CMK (cell line): Measurements from ENCODE around the genes OMP and ALG8.

DNA sequence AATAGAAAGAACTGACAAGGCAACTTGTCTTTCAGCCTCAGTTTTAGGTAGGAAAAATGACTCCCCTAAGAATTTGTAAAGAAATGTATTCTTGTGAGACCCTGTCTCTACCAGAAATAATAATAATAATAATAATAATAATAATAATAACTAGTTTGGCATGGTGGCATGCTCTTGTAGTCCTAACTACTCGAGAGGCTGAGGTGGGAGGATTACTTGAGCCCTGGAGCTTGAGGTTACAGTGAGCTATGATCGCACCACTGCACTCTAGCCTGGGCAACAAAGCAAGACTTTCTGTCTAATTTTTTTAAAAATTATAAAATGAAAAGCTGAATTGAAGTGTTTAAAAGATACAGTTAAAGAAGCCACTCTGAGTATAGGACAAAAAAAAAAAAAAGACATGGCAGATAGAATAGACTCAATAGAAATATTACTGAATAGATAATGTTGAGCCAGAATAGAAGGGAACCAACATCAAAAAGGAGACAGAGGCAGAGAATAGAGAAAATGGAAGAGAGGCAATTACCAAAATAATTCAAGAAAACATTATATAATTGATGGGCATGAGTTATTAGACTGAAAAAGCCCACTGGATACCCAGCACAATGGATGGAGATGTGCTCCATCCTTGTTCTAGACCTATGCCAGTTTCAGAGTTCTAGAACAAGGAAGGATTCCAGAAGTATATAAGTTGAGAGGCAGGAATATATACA is 24.0 kb upstream of the B3GNT6 start:
- RRBS: no CpG with 5 or more reads among the region's 2 CpGs

- RRBS: 27% methylated on average over 5 of the region's 13 CpGs
These were observed 16.2 kb downstream of the CAPN5 start for GRCh38 chr11:77082848-77083480.

DNA sequence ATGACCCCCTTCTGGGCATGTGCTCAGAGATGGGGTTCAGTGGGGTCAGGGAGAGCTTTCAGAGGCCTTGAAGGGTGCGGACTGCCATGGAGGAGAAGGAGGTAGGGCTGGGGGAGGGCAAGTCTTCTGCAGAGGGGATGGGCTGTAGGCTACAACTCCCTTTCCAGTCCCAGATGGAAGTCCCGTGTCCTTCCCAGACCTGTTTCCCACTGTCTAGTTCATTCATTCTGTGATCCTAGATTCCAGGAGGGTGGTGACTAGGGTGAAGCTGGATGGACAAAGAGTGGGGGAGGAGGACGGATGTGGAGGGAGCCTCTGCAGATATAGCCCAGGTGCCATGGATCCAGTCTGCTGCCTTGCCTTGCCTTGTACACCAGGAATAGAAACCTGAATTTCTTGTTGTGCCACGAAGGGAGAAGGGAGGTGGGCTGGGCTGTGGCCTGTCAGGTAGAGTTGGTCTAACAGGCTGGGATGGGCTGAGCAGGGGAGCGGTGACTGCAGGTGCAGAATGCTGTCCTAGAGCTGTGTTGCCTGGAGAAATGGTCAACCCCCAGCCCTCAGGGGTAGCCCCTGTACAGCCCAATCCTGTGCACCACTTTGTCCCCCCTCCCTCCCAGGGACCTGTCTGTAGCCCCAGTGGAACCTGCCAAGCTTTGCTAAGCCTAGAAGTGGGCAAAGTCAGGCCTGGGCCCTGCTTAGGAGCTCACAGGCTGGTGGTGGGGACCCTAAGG is 14.1 kb upstream of the OMP start:
- RRBS: no CpG with 5 or more reads among the region's 5 CpGs

DNA sequence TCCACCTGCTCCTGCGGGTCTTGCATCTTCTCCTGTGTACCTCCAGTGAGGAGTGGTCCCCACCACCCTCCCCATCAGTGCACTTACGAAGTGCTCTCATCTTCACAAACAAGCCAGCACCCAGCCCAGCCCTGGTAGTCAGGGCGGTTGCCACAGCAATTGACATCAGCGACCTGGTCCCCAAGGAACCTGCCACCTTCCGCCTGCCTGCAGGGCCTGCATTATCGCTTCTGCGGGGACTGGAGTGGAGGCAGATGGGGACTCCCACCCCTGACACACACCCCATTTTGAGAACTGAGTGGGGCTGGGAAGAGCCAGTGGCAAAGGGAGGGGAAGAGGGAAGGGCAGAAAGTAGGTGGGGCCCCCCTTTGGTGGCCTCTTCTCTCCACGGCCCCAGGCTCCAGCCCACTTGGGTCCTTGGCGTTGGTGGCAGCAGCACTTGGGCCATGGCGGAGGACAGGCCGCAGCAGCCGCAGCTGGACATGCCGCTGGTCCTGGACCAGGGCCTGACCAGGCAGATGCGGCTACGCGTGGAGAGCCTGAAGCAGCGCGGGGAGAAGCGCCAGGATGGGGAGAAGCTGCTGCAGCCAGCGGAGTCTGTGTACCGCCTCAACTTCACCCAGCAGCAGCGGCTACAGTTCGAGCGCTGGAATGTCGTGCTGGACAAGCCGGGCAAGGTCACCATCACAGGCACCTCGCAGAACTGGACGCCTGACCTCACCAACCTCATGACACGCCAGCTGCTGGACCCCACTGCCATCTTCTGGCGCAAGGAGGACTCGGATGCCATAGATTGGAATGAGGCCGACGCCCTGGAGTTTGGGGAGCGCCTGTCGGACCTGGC is at the start of gene OMP:
Gene OMP, plus strand, starts transcription at position 447 of the 844 bp plus-strand sequence.
- RRBS: no CpG with 5 or more reads among the region's 35 CpGs

GRCh38 chr11:77105304-77105805 is 2.7 kb downstream of the OMP start:
- RRBS: no CpG with 5 or more reads among the region's 9 CpGs

- RRBS: no CpG with 5 or more reads among the region's 6 CpGs
These were observed 5.4 kb downstream of the OMP start for GRCh38 chr11:77107887-77108505.

DNA sequence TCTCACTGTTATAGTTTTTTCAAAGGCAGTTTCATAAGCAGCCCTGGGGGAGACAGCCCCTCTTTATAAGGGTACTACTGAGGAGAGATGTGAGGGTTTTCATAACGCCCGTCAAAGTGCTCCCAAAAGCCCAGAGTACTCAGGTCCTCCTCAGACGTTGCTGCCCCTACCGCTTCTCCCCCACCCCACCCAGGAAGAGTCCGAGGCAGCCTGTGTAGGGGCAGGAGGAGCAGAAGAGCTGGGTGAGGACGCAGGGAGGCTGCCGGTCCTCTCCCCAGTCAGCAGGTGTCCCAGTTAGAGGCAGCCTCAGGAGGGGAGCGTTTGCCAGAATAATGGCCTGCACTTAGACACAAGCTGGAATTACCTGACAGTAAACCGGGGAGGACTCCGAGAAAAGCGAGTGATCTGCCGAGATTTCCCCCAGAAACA is 17.9 kb upstream of the THRSP start:
- RRBS: 29% methylated on average over 2 of the region's 12 CpGs

DNA sequence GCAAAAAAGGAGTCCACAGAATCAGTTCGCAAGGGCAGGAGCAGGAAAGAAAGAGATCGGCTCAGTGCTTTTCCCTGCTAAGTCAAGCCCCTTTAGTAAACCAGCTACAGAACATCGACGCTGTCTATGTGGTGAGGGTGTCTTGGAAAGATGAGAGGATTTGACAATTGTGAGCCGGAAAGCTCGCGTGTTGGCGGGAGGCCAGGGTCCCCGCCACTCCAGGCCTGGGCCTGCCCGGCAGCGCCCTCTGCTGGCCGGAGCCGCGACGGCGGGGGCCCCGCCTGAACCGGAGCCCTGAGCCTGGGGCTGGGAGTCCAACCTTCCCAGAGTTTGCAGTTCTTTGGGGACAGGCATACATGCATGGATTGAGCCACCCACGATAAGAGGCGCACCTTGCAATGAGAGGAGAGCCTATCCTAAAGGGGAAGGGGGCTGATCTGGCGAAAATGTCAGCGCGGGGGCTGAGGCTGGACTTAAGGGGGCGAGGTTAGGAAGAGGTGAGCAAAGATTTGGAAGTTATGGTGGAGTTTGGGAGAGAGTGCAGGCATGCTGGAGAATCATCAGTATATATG is 17.4 kb upstream of the THRSP start:
- RRBS: under 1% methylated on average over 6 of the region's 24 CpGs

DNA sequence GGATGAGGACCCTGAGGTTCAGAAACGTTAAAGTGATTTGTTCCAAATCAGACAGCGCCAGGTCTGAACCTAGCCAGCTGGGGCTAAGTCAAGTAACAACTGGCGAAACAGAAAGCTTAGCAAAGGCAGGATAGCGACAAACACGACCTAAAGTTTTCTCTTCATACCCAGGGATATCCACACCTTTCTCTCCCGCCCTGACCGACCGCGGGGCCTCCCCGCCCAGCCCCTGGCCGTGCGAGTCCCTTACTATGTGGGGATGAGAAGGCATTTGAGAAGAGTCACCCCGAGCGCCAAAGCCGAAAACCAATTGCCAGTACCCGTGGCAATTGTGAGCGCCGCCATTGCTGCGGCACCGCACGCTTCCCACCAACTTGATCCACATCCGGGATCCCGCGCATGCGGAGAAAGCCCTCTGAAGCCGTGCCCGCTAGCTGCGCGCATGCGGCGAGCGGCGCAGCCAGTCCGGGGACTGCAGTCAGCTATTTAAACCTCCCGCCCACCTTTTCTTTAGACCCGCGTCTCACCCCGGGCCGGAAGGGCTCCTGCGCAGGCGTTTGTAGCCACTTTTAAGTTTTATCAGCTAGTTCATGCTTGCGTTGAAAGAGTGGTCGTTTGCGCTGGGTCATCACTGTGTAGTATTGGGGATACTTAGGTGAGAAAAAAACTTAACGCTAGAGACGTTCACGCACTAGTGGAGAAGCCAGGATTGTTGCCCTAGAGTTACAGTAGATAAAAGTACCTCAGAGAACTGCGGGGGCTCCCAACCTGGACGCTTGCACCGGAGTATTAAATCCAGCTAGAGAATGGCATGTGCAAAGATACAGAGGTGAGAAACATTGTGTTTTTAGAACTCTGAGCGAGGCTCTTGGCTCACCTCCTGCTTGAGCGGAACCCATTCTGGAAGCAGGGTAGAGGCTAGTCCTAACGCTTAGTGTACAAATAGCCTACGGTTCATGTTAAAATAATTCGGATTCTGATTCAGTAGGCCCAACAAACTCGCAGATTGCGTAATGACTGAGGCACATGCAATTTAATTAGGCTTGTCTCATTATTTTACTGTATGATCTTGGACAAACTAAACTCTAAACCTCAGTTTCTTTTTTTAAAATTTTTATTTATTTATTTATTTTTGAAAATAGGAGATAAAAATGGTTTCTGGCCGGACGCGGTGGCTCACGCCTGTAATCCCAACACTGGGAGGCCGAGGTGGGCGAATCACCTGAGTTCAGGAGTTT is at the start of gene ALG8:
Gene ALG8, minus strand, starts transcription at position 383 of the 1,238 bp plus-strand sequence.
- RRBS: under 1% methylated on average over 15 of the region's 63 CpGs

GRCh38 chr11:78158757-78159038 is 19.3 kb upstream of the ALG8 start:
- RRBS: no CpG with 5 or more reads among the region's 3 CpGs

DNA sequence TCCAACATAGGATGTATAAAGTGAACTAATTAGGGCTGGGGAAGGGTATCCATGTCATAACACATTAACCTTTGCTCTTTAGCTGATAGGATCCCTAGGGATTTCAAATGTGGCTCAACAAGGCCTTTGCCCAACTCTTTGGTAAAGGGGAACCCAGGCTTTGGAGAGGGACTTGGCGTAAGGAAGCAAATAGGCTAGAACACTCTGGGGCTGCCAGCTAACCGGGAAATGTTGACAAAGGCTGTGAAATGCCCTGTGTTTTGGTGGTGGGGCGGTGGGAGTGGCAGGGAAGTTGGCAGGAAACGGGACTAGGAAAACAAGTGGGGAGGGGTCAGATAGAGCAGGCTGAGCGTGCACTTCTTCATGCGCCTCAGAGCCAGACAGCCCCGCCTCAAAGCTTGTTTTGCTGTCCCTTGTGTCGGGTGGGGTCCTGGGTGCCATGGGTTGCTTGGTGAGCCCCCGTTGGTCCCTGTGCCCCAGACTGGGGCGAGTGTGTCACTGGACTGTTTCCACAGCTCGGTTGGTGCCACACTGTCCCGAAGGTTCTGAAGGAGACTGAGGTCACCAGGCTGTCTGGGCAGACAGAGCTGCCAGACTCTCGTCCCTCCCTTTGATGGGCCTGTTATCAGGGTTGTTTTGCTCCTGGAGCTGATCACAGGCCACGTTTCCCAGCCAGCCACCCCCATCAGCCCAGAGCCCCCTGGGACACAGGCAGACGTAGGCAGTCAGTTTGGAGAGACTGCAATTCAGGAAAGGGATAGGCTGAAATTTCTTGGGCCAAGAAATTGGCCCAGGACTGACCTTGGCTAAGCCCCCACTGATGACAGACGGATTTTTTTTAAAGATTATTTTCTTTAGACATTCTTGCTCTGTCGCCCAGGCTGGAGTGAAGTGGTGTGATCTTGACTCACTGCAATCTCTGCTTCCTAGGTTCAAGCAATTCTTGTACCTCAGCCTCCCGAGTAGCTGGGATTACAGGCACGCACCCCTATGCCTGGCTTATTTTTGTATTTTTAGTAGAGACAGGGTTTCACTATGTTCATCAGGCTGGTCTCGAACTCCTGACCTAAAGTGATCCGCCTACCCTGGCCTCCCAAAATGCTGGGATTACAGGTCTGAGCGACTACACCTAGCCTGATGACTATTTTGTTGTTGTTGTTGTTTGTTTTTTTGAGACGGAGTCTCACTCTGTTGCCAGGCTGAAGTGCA is 19.5 kb downstream of the KCTD21 start:
- RRBS: no CpG with 5 or more reads among the region's 23 CpGs

DNA sequence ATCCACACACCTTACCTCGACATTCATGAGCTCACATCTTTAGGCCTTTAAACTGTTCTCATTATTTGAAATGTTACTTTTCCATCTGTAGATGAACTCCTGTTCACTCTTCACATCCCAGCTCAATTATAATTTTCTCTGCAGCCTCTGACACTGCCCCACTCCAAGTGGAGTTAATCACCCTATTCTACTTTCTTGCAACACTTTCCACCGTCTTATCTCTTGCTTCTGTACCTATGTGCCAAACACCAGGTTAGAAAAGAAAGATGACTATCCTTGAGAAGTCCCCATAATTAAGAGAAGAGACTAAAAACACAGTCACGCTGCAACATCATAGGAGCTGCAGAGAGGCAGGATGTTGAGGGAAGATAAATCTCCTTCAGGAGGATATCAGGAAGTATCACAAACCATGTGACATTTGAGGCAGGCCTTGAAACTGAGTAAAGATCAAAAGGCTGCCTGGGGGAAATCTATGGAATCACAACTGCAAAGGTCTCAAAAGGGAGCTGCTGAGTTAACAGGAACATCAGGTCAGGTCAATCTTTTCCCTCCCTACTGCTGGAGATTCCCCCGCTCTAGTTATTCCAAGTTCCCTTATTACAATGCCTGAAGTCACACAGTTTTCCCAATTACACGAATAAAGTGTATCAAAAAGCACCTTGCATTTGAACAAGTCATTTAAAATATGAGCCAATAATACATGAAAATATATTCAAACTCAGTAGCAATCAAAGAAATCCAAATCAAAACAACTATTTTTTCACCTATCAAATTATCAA is 24.7 kb downstream of the GAB2 start:
- RRBS: no CpG with 5 or more reads among the region's 5 CpGs

GRCh38 chr11:78683017-78683490 is 108.4 kb upstream of the NARS2 start:
- RRBS: no CpG with 5 or more reads among the region's 18 CpGs

- RRBS: no CpG with 5 or more reads among the region's 3 CpGs
These were observed 226.6 kb upstream of the NARS2 start for GRCh38 chr11:78801100-78801802.

GRCh38 chr11:79439182-79439977 is 1.4 kb downstream of the TENM4 start:
- RRBS: 87% methylated on average over 8 of the region's 44 CpGs

- RRBS: 91% methylated on average over 30 of the region's 40 CpGs
These were observed 841 bp downstream of the TENM4 start for GRCh38 chr11:79439978-79440400.

DNA sequence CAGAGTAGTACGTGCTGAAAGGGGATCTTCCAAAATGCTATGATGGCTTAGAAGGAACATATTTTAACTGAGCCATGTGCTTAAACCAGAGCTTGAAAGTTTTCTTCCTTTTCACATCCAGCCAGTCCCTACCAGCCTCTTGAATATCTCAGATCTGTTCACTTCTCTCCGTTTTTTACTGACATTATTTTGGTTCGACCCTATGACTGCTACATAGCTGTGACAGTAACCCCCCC is 539 bp downstream of the DDIAS start:
- RRBS: no CpG with 5 or more reads among the region's 3 CpGs

DNA sequence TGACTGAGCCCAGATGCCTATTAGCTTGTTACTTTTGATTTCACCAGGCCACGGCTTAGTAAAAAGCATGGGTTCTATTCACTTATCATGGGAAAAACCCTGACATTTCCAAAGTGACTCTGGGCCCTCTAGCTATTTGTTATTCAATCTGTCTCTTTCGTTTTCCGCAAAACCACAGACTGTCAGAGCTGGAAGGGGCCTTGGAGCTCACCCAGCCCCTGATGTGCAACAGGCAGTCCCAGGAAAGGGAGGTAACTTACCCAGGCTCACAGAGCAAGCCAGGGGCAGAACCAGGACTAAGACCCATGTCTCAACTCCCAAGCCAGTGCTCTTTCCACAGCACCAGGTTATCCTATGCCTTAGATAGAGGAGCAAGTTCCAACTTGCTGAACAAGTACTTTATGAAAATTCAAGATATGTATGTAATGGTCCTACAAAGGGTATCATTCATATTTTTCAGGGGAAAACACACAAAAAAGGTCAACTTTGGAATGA is 75.6 kb downstream of the RAB30 start:
- RRBS: no CpG with 5 or more reads among the region's 3 CpGs

- RRBS: no CpG with 5 or more reads among the region's 8 CpGs
These were observed 24.6 kb upstream of the PCF11 start for GRCh38 chr11:83132320-83132744.

GRCh38 chr11:83159352-83160123 is 2.6 kb downstream of the PCF11 start:
- RRBS: no CpG with 5 or more reads among the region's 12 CpGs